Measurements from ENCODE around the genes DZIP1L, DBR1, ARMC8, NME9, MRAS and COPB2.

- PRO-cap: bidirectional peak, plus-strand start at chr3:136862483, minus-strand start at chr3:136862430
- CAGE, long polyA plus RNA: no peak
Observed at GRCh38 chr3:136862325-136863347, 628 bp downstream of the NCK1 start.

DNA sequence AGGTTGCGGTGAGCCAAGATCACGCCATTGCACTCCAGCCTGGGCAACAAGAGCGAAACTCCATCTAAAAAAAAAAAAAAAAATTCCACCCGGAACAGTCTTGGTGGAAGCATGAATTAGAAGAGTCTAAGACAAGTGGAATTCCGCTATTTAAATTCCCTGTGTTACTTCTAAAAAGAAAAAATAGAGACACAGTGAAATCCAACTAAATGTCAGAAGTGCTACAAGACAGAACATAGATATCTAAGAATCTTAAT, 3.7 kb upstream of the IL20RB start:
- PRO-cap: no peak
- CAGE, long polyA plus RNA: no peak

GRCh38 chr3:137163133-137164252, 205.7 kb downstream of the IL20RB start:
- PRO-cap: no peak
- CAGE, long polyA plus RNA: no peak

- PRO-cap: no peak
- CAGE, long polyA plus RNA: no peak
Observed at GRCh38 chr3:137242972-137243386, 285.2 kb downstream of the IL20RB start.

GRCh38 chr3:138114922-138116067, at the start of gene DZIP1L:
TSS of gene DZIP1L (minus strand) at chr3:138115608.
- PRO-cap: no peak
- CAGE, long polyA plus RNA: no peak

- PRO-cap: bidirectional peak, plus-strand start at chr3:138174745, minus-strand start at chr3:138174861
- CAGE, long polyA plus RNA: start-site peak on the minus strand at chr3:138174882-138174921, 19 and 28 reads in 2 replicates
Observed at GRCh38 chr3:138174211-138175141, at the start of gene DBR1. TSS of gene DBR1 (minus strand) at chr3:138174921.

DNA sequence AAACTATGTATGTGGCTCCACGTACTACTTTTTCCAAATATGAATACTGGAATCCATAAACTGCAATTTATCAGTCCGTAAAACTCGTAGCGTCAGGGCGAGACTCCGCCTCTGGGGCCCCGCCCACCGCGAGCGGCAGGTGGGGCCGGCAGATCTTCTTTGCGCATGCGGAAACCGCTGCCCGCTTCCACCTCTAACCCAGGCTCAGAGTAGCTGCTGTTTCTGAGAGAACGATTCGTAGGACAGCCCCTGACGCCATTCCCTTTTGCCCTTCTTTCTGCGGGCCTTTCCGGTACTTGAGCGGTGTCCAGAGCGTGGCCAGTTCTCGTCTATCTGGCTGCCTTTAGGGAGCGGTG, at the start of gene ARMC8:
ARMC8 (plus strand) TSS at position 184 of the 356 bp plus-strand sequence.
- PRO-cap: bidirectional peak, plus-strand start outside the sequence, minus-strand start at position 41 of the sequence
- CAGE, long polyA plus RNA: start-site peak on the plus strand centred at position 227 of the sequence, 36 bp wide, 38 and 92 reads in 2 replicates

GRCh38 chr3:138248244-138248572, 61.1 kb downstream of the ARMC8 start:
- PRO-cap: no peak
- CAGE, long polyA plus RNA: no peak

GRCh38 chr3:138329114-138330208, at the start of gene NME9:
TSS of gene NME9 (minus strand) at chr3:138329851.
- PRO-cap: bidirectional peak, plus-strand start at chr3:138329322, minus-strand start at chr3:138329216; unidirectional peak, minus-strand start at chr3:138329816
- CAGE, long polyA plus RNA: no peak

DNA sequence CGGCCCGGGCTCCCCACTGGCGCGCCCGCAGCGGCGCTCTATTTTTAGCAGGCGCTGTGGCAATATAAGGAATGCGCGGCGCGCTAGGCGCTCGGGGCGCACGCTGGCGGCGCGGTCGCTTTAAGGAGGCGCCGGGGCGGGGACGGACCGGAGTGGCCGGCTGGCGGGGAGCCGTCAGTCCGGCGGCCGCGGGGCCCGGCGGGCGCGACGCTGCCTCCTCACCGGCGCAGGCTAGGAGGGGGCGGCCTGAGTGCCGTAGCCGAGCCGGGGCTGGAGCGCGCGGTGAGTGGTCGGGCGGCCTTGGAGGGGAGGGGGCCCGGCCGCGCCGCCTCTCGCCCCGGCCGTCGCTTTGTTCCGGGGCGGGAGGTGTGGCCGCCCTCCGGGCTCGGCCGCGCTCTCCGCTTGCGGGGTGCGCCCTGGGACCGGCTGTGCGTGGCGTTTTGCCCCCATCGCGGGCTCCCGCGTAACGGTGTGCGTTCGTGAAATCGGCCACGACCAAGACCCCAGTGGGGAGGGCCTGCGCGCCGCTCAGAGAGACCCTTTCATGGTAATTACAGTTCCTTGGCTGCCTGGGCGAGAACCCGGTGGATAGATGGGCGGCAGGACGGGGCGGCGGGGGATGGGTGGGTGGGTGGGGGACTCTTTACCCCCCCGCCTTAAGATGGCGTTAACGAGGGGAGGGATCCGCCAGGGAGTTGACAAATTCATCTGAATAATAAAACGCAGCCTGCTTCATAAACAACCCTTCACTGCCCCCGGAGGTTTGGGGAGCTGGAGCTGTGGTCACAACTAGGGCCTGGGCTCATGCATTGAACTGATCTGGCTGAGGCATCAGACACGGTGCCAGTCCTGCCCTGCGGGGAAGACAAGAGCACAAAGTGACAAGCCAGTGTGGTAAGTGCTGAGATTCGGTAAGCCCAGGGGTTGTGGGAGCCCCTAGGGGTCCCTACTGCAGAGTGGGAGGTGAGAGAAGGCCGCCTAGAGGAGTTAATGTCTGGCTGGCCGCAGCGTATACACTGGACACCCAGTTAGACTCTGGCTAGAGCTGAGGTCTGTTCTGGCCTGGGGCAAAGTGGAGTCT, at the start of gene MRAS:
MRAS (plus strand) TSS at position 94 of the 1,081 bp plus-strand sequence.
- PRO-cap: no peak
- CAGE, long polyA plus RNA: no peak

DNA sequence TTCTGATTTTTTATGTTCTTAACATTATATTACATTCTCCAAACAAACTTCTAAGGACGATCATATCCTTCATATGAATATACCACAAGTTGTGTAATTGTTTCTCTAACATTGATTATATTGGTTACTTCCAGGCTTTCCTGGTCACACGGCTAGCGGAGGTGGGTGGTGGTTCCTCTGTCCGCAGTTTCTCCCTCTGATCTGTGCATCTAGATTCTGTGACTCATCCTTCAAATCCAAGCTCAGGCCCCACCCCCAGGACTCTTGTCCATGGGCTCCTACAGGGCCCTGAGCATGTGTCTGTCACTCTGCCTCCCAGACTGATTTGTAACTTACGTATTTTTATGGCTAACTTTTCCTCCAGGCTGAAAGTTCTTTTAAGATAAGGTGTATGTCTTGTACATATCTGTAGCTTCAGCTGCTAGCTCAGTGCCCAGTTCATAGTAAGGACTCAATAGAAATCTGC, 7.9 kb downstream of the ESYT3 start:
- PRO-cap: no peak
- CAGE, long polyA plus RNA: no peak

- PRO-cap: no peak
- CAGE, long polyA plus RNA: no peak
Observed at GRCh38 chr3:138534823-138535561, 59.1 kb downstream of the CEP70 start.

DNA sequence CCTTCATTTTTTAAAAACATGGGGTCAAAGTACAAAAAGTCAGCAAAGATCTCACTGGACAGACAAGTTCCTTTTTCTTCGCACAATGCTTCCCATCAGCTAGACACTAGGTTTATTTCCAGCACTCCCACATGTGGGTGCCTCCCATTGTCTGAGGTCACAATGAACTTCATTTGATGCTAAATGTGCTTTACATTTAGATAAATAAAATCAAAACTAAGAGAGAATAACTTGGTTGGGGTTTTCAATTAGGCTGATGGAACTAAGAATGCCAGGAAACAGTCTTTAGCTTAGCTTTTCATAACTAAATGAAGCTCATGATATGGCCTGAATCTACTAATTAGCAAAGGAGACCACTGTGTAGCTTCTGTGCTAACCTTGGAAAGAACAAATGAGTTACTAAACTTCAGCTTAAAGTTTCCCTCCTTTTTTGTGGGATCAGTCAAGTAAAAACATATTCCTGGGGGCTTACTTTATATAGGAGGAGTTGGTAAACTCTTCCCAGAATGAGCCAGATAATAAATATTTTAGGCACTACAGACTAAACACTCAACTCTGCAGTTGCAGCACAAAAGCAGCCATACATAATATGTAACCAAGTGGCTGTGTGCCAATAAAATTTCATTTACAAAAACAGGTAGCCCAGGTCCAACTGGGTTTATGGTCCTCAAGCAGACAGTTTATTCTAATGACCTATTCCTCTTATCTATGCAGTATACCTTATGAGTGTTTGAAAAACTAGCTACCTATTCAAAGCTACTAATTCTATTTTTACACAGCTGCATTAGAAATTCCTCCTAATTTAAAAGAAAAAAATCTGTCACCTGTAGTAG, 61.6 kb downstream of the FAIM start:
- PRO-cap: no peak
- CAGE, long polyA plus RNA: no peak

DNA sequence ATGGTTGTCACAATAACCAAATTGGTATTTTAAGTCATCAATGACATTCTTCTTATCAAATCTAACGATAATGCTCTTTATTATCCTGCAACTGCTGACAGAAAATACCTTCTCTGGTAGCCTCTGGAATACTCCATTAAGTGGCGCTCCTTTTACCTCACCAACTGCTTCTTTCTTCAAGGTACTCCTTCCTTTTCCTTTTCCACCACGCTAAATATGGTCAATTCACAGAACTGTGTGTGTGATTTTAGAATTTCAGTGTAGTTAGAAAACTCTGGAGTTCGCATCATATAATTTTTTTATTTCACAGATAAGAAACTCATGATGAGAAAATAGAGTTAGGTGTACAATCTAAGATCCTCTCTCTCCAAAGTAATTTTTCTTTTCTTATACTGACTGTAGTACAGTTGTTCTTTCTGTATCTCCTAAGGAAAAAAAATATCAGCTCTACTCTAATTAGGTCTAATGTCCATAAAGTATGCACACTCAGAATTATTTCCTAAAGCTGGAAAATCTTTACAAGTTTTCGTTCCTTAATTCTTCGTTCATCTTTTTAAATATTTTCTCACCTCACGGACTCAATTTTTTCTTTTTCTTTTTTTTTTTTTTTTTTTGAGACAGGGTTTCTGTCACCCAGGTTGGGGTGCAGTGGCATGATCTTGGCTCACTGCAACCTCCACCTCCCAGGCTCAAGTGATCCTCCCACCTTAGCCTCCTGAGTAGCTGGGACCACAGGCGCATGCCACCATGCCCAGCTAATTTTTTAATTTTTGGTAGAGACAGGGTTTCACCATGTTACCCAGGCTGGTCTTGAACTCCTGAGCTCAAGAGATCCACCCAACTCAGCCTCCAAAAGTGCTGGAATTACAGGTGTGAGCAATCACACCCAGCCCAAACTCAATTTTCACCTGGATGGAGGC, 99.4 kb downstream of the FAIM start:
- PRO-cap: no peak
- CAGE, long polyA plus RNA: no peak

GRCh38 chr3:138835199-138835515, 429 bp upstream of the PIK3CB start:
- PRO-cap: no peak
- CAGE, long polyA plus RNA: no peak

DNA sequence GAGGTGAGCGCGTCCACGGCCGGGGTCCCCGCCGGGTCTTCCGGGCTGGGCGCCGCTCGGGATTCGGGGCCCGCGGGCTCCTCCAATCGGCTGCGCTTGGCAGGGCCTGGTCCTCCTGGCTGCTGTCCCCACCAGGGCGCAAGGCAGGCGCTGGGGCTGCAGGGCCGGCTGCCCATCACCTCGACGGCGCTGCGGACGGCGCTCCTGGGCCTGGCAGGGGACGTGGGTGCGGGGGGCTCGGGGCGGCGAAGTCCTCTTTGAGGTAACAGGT, 312 bp downstream of the PRR23C start:
- PRO-cap: no peak
- CAGE, long polyA plus RNA: no peak

DNA sequence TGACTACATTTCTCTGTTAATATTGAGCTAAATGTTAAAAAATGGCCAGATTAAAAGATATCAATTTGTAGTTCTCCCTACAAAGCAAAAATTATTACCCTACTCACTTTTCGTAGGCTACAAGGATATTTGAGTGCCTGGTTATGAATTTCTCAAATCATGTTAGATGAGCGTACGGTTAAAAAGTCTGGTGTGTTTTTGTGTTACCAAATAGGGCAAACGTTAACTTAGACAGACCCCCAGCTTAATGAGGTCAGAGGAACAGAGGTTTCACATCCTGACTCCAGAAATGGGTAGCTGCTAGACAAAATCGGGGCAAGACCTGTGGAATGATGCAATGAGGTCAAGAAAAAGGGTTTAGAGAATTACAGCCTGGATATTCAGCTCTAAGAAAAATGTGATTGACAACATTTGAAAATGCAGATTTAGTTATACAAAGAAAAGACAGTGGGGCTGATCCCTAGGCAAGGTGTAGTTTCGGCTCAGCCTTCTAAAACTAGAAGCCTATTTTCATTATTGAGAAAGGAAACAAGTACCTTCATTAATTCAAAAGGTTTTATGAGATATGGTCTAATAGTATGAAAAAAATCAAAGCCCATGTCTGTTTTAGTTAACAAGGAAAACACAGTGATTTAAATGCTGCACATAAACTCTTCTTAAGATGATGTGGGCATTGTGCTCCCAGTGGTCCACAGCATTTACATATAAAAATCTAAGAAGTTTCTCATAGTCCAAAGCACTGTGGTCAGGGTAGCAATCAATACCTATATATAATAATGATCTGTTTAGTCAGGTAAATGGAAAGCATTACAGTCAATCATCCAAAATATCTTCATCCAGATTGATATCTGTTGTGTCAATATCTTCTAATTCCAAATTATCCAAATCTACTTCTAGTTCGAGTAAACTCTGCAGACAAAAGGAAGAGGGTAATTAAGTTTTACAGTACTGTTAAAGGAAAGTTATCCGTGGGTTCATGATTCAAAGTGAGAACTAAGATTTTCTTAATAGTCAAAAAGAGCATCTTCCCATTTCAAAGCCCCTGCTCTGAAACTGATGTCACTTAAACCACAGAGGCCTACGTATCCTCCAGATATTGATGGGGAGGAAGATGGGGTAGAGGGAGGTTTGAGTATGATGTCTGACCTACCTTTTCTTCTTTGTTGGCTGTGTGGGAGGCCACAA, 13.6 kb downstream of the MRPS22 start:
- PRO-cap: no peak
- CAGE, long polyA plus RNA: no peak

- PRO-cap: bidirectional peak, plus-strand start at chr3:139389279, minus-strand start at chr3:139389296; bidirectional peak, plus-strand start at chr3:139389875, minus-strand start at chr3:139389643
- CAGE, long polyA plus RNA: start-site peak on the minus strand at chr3:139389616-139389654, 205 and 319 reads in 2 replicates
Observed at GRCh38 chr3:139388945-139389736, at the start of gene COPB2. TSS of gene COPB2 (minus strand) at chr3:139389647.

GRCh38 chr3:139480554-139481042, 4.3 kb upstream of the RBP2 start:
- PRO-cap: no peak
- CAGE, long polyA plus RNA: no peak

DNA sequence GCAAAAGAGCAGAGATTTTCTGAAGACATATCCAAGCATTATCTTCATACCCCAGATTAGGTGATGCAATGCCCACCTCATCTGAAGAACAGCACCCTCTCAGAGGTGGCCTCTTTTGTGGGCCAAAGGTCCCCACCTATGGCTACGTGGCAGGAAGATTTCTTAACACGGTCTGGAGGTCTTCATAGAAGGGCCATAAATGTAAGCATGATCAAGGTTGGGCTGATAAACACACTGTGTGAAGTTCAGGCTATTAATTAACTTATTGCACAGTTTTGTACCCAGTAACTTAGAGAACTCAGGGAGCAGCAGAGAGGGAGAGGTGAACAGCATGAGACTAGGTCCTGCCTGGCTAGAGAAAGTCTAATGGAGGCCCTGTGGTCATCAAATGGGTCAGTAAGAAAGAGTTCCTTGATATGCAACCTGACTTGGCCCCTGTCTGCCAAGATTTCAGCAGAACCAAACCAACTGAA, 29.6 kb upstream of the RBP2 start:
- PRO-cap: no peak
- CAGE, long polyA plus RNA: no peak